Cerebellum (tissue), 5 donors: ENCODE measurements around a stretch of chr9.

- PRO-cap, 3 experiments = no peak in any of the 3 experiments
- RAMPAGE, long total RNA = no peak
These were observed 54.9 kb upstream of the SARDH start for GRCh38 chr9:133792902-133793645.

- PRO-cap, 3 experiments = no peak in any of the 3 experiments
- RAMPAGE, long total RNA = no peak
These were observed 58.2 kb upstream of the SARDH start for GRCh38 chr9:133796220-133796964.

GRCh38 chr9:133823055-133824274, 85.3 kb upstream of the SARDH start:
- PRO-cap, 3 experiments = no peak in any of the 3 experiments
- RAMPAGE, long total RNA = no peak

- PRO-cap, 3 experiments = no peak in any of the 3 experiments
- RAMPAGE, long total RNA = no peak
These were observed 104.1 kb upstream of the SARDH start for GRCh38 chr9:133842208-133842641.

- PRO-cap, 3 experiments = no peak in any of the 3 experiments
- RAMPAGE, long total RNA = no peak
These were observed 36.7 kb downstream of the VAV2 start for GRCh38 chr9:133954784-133956372.

DNA sequence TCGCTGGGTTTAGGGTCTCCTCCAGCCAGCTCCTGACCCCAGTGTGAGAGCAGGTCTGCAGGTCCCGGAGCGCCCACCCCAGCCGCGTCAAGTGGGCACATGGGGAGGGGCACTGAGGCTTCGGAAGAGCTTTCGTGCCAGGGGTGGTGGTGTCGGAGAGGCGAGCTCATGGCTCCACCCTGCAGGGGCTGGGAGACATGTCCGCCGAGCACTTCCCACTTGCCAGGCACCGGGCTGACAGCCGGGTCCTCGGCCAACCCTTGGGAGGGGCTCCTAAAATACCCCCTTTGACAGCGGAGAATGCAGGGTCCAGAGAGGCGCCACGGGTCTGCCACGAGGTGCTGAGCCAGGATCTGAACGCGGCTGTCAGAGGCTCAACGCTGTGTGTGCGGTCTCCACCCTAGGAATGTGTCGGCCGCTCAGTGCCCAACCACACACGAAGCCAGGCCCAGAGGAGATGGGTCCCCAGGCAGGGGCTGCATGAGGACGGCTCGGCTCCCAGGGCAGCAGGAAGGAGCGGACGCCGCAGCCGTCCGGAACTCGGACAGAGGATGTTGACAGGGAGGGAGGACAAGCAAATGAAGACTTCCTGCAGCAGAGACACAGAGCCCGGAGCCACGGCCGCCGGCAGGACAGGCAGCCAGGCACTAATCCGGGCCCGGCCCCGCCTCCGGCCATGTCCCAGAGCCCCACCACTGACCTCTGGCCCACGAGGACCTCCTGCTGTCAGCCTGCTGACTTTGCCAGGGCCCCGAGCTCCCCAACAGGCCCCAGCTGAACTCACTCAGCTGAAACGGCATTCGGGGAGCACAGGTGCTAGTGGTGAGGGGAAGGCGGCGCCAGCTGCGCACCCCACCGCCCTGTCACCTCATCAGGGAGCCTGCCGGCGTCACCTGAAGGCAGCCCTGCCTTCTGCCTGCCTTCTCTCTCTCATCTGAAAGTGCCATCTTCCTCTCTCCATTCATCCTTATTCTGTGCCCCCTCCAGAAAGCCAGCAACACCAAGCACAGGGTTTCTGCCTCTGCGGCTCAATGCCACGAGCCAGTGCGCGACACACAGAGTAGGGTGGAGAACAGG, 12.8 kb downstream of the VAV2 start:
- PRO-cap, 3 experiments = no peak in any of the 3 experiments
- RAMPAGE, long total RNA = no peak

- PRO-cap, 3 experiments = no peak in any of the 3 experiments
- RAMPAGE, long total RNA = no peak
These were observed 828 bp downstream of the VAV2 start for GRCh38 chr9:133991417-133991575.

GRCh38 chr9:134010743-134011280, 14.5 kb upstream of the BRD3OS start:
- PRO-cap, 3 experiments = no peak in any of the 3 experiments
- RAMPAGE, long total RNA = no peak

GRCh38 chr9:134068615-134069317, 940 bp upstream of the BRD3 start:
- PRO-cap, 3 experiments = peak in 3 of 3 experiments; most common plus-strand start chr9:134068650 (in 3)
- RAMPAGE, long total RNA = no peak

DNA sequence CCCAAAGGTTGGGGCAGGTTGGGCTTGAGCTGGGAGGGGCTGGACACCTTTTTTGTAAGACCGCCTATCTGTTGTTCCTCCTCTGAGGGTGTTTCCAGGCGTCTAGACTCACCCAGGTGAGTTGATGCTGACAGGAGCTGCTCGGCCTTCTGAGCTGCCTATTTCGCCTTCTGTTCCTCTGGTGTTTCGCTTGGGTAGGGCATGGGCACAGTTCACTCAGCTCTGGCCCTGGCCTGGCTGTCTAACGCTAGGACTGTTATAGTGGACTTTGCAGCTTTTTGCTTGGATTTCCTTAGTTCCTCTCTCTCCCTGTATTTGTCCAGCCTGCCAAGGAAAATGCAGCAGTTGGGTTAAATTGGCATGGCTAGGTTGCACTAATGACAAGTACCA, 2.2 kb downstream of the WDR5 start:
- PRO-cap, 3 experiments = no peak in any of the 3 experiments
- RAMPAGE, long total RNA = no peak

DNA sequence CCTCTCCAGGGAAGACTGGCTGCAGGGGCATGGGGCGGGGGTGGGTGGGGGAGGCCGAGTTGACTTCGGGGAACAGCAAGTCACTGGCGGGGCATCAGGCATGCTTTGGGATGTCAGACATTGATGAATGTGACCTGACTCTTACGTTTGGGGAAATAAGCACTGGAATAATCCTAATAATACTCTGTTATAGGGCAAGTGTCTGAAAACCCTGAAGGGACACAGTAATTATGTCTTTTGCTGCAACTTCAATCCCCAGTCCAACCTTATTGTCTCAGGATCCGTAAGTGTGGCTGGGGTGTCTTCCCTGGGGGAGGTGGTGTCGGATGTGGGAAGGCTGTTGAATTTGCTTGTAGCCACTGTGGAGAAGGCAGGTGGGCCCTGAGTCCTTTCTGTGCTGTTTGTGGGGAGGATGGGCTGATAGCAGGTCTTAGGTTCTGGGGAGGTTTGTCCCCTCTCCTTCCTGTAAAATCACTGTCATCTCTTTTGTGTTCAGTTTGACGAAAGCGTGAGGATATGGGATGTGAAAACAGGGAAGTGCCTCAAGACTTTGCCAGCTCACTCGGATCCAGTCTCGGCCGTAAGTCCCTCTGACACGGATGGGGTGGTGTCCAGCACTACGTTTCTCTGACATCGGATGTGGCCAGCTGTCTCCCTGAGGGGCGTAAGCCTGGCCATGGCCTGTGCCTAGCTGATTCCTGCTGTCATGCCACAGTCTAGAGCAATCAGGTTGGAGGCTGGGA, 6.4 kb downstream of the WDR5 start:
- PRO-cap, 3 experiments = no peak in any of the 3 experiments
- RAMPAGE, long total RNA = no peak

- PRO-cap, 3 experiments = no peak in any of the 3 experiments
- RAMPAGE, long total RNA = no peak
These were observed 13.4 kb downstream of the WDR5 start for GRCh38 chr9:134149195-134149753.

- PRO-cap, 3 experiments = no peak in any of the 3 experiments
- RAMPAGE, long total RNA = no peak
These were observed 14.7 kb downstream of the WDR5 start for GRCh38 chr9:134150391-134151240.

DNA sequence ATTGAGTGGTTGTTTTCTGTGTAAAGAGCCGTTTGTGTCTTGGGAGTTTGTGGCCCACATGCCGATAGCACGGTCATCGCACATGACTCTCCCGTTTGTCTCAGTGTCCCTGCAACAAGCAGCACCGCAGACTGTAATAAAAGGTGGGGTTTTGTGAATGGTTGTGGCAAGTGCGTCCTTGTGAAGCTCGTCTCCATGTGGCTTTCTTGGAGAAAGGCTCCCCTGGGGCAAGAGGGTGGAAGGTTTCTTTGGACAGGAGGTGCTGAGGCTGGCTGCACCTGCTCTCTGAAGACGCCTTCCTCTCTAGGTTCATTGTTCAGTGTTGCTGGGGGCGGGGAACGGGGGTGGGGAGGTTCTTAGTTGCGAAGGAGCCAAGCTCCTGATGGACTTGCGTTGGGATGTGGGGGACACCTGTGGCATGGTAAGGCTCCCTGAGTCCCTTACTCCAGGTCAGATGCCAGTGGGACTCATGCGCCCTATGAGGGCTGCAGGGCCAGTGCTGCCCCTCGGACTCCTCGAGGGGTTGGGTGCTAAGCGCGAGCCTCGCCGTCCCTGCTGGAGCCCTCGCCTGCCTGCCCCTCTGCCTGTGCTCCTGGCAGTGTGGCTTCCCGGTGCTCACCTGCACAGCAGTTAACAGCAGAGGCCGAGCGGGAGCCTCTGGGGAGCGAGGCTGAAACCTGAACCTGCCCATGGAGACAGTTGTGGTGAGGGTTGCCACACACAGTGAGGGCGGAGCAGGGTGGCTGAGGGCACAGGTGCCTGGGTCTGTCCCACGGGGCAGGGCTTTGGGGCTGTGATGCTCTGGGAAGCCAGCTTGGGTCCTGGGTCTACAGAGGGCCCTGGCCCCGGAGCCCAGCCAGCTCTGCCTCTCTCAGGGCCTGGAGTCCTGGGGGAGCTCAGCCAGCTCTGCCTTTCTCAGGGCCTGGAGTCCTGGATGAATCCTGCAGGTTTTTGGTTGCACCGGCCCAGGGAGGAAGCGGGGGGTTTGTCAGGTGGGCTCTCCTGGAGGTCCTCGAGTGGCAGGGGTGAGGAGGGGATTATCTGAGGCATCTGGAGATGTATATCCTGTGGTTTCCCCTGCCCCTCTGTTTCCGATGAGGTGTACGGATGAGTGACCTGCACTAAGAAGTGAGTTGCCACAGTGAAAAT, 23.0 kb downstream of the WDR5 start:
- PRO-cap, 3 experiments = no peak in any of the 3 experiments
- RAMPAGE, long total RNA = no peak

DNA sequence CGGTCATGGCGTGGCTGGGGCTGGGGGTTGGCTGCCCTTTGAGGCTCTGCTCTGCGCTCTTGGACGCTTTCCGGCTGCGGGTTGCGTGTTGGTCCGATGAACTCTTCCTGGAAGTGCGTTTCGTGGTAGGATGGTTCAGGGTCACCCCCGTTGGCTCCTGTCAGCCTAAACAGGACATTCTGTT, 50.5 kb downstream of the WDR5 start:
- PRO-cap, 3 experiments = no peak in any of the 3 experiments
- RAMPAGE, long total RNA = no peak

DNA sequence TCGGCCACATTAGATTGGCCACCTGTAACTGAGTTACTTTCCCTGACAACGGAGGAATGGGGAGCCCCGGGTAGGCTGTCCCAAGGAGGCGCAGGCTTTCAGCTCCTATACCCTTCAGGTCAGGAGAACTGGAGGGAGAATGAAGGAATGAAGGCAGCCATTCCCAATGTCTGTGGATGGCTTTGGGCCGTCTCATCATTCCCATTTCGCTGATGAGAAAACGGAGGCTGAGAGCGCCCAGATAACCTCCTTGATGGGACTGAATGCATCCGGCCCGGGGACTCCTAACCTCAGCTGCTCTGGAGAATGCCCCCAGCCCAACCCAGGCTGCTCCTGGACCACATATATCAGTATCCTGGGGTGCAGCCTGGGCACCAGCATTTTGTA, 81.0 kb downstream of the WDR5 start:
- PRO-cap, 3 experiments = no peak in any of the 3 experiments
- RAMPAGE, long total RNA = no peak

GRCh38 chr9:134219328-134220243, 83.7 kb downstream of the WDR5 start:
- PRO-cap, 3 experiments = no peak in any of the 3 experiments
- RAMPAGE, long total RNA = no peak

GRCh38 chr9:134245212-134245552, 81.1 kb upstream of the RXRA start:
- PRO-cap, 3 experiments = no peak in any of the 3 experiments
- RAMPAGE, long total RNA = no peak

- PRO-cap, 3 experiments = no peak in any of the 3 experiments
- RAMPAGE, long total RNA = no peak
These were observed 61.2 kb upstream of the RXRA start for GRCh38 chr9:134264912-134265675.

- PRO-cap, 3 experiments = no peak in any of the 3 experiments
- RAMPAGE, long total RNA = no peak
These were observed 18.7 kb upstream of the RXRA start for GRCh38 chr9:134307534-134307994.